H7 (cell line): ENCODE measurements around a stretch of chr12.

DNA sequence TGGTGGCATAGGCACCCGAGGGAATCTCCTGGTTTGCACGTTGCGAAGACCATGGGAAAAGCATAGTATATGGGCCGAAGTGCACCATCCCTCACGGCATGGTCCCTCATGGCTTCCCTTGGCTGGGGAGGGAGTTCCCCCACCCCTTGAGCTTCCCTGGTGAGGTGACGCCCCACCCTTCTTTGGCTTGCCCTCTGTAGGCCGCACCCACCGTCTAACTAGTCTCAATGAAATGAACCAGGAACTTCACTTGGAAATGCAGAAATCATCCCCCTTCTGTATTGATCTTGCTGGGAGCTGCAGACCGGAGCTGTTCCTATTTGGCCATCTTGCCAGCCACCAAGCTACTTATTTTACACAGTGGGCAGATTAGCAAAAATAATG, 21.2 kb upstream of the KCNJ8 start:
- RAMPAGE, long total RNA, result no peak

DNA sequence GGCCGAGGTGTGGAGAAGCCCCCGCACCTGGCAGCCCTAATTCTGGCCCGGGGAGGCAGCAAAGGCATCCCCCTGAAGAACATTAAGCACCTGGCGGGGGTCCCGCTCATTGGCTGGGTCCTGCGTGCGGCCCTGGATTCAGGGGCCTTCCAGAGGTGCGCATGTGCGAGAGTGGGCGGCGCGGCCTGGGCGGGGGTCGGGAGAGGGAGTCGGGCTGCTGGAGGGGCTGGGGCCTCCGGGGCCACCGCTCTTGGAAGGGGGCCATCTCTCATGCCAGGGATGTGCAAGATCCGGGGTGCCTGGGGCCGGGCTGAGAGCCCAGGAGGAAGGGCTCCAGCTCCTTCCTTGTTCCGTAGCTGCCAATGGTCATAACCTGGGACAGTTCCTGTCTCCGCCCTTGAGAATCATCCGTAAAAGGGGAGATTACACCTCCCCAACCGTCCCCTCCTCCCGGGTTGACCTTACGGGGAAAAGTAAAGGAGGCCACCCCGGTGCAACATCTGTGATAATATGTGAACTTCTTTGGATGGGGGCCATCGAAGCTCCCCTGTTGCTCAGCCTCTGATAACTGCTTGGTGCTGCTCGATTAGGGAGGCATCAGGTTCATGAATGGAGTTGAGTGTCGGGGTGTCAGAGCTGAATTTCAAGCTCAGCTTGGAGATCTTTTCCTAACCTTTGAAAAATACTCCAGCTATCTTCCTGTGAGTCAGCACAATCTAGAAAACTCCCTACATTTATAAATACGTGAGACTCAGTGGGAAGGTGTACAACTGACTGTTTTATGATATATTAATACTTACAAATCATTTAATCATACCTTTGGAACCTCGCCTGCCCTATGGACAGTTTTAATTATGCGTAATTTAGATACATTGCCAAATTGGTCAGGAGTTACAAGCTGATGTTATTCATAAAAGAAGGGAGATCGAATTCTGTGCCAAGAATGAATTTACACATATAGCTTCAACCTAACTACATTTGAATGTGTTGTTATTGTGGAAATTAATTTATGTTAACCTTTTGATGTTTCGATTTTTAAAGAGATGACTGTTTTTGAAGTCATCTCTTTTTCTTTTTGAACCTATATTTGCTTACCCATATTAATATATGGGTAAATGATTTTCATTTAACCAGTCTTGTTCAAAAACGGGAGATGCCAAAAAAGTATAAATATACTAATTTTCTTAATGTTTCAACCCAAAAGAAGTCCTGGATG, 799 bp downstream of the CMAS start:
- RAMPAGE, long total RNA, result no peak

DNA sequence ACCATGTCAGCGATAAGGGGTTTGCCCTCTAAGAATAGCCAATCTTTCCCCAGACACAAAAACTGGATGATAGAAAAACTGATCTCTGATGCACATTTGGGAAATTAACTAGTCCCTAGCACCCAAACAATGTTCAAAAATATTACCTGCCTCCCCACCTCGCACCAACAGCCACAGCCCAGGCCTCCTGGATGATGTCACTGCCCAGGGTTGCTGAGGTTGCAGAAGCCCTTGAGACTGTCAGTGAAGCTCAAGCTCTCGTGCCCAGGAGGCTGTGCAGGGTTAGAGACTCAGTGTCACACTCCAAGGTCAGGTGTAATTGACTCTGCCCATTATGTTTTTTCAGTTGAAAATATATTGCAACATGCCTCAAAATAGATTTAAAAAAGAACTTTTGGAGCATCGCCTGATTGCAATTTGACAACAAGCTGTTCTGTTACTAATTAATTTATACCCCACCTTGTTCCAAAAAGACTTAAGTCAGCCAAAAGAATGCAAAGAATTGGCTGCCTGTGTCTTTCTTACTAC, 72.2 kb downstream of the CMAS start:
- RAMPAGE, long total RNA, result no peak

- RAMPAGE, long total RNA, result no peak
Measured at GRCh38 chr12:22254963-22255588, 79.4 kb downstream of the ST8SIA1 start.

- RAMPAGE, long total RNA, result no peak
Measured at GRCh38 chr12:24551366-24551767, 397.5 kb downstream of the BCAT1 start.

DNA sequence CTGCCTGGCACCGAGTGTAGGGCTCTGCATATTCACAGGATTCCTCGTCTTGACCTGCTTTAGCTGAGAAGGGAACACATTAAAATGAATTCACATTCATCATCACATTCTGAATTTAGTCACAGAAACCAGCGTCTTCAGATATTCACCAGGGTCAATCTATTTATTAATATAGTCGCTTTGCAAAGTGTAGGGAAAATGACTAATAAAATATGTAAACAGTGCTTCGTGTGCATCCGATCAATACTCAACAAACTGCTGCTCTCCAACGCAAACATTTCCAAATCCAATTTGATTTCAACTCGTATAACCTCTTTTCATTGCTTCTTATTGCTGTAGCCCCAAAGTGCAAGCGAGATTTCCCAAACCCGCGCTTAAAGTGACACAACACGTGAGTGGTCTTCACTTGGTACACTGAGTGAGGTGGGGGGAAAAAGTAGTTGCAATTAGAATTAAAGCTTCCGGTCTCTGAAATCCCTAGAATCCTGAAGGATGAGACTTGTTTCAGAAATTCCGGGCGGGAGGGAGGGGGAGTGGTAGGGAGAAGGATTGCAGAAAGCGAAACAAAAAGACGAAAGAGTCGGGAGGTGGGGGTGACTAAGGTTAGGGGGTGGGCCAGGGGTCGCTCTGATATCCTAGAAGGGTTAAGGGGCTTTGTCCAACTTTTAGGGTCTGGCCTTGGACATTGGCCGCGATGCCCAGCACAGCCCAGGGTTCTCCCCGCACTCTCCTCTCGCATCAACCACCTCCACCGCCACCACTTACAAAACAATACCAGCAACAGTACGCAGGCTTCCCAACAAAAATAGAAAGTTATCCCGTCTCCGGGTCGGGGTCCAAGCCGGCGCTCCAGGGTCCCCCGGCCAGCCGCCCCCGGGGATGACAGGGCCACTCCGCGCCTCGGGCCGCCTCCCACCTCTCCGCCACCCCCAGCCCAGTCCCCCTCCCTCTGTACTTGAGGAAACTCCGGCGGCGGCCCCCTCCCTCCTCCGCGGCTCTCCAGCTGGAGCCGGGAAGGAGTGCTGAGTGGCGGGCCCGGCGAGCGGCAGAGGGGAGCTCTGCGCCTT, 387.4 kb downstream of the BCAT1 start:
- RAMPAGE, long total RNA, result no peak

DNA sequence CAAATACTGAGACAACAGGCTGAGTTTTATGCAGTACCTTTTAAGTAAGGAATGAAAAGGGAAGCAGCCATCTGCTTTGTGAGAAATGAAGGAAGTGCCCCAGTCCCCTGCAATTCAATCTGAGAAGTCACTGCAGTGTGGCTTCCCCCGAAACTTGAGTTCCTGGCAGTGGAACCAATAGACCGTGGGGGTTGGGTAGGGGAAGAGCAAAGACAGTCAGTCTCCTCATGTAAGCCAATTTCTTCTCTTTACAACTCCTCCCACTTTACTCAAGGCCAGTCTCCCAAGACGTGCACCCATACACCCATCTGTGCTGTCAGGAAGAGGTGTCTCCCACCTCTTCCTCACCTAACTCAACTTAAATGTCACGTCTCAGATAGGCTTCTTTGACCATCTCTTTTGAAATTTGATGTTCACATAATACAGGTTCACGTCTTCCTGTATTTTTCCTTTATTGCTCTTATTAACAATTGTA, 206.5 kb downstream of the BCAT1 start:
- RAMPAGE, long total RNA, result no peak

DNA sequence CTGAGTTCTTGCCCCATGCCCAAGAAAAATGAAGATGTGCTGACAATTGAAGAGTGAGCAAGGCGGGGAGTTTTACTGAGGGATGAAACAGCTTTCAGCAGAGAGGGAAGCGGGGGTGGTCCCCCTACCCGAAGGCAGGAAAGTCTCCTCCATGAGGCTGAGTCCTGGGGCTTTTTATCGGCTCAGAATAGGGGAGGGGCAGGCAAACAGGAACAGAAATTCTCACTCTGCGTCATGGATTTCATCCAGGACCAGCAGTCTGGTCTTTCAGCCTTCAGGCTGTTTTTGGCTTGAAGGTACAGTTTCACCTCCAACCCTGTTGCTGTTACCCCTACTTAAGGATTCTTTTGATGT, 3.0 kb upstream of the BCAT1 start:
- RAMPAGE, long total RNA, result no peak

GRCh38 chr12:25233553-25234134, 17.1 kb downstream of the KRAS start:
- RAMPAGE, long total RNA, result no peak

GRCh38 chr12:25249793-25250644, 710 bp downstream of the KRAS start:
- RAMPAGE, long total RNA, result no peak

GRCh38 chr12:25630504-25631013, 77.5 kb upstream of the LMNTD1 start:
- RAMPAGE, long total RNA, result no peak

DNA sequence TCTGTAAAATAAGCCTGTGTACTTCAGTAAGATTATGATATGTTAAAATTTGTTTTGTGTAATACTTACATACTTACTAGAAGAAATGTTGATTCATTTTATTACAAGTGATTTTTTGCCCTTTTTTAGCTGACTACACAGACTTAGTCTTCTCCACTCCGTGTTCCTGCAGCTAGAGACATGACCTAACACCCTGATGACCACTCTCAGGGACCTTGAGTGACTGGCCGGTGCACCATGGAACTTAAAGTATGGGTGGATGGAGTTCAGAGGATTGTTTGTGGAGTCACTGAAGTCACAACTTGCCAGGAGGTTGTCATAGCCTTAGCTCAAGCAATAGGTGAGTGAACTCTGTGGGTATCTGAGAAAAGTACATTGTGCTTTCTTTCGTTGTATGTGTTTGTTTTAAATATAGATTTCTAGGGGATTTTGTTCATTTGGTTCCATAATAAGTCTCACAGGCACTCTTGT, 69.7 kb downstream of the BHLHE41 start:
- RAMPAGE, long total RNA, result no peak

DNA sequence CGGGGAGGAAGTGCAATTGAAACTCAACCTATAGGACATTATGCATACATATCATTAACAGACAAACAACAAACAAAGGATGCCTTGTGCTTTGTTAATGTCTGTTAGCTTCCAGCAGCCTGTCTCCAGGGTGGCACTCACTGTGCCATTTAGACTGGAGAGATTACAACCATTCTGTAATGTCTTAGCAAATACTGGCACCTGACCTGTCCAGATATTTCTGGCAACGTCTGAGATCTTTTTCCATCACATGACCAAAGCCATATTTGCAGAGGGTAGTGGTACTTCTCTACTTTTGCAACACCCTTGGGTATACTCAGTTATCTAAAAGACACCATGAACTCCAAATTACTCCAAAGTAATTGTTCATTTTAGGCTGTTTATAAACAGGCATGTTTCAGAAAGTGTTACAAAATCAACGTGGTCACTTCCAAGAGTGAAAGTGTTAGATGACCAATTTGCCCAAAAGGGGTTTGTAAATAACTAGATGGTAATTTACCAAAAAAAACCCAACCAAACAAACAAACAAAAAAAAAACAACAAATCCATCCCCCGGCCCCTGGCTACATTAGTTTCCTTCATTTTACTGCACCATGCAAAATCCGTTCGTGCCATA, 11.5 kb downstream of the BHLHE41 start:
- RAMPAGE, long total RNA, result no peak

GRCh38 chr12:26230559-26231158, 35.3 kb downstream of the SSPN start:
- RAMPAGE, long total RNA, result no peak

DNA sequence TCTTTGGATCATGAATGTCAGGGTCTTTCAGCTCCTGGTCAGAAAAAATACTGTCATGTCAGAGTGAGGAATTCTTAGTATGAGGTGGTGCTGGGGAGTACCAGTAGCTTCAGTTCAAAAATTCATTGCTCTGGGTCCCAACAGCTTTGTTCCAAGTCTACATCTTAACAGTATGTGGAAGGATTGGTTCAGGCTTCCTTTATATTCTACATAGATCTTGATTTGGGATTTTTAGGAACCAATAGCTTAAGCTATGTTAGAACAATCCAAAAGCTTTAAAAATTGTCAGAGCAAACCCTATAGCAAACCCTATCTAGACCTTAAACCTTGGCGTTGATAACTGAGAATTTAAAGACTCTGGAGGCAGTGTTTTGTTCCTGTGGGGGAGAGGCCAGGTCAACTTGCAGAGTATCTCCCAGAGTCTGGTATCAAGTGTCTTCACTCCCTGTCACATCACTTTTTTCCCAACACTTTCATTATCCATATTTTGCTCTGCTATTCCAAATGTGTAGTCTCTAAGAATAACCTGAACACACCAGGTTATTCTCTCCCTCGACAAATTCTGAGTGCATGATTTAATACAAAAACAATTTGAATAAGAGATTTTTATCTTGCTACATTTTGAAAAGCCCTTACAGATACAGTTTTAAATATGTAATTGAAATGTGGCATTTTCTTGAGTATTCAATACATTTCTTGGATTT, 142.5 kb downstream of the SSPN start:
- RAMPAGE, long total RNA, result no peak

- RAMPAGE, long total RNA, result no peak
Measured at GRCh38 chr12:26596813-26597234, 236.2 kb downstream of the ITPR2 start.

DNA sequence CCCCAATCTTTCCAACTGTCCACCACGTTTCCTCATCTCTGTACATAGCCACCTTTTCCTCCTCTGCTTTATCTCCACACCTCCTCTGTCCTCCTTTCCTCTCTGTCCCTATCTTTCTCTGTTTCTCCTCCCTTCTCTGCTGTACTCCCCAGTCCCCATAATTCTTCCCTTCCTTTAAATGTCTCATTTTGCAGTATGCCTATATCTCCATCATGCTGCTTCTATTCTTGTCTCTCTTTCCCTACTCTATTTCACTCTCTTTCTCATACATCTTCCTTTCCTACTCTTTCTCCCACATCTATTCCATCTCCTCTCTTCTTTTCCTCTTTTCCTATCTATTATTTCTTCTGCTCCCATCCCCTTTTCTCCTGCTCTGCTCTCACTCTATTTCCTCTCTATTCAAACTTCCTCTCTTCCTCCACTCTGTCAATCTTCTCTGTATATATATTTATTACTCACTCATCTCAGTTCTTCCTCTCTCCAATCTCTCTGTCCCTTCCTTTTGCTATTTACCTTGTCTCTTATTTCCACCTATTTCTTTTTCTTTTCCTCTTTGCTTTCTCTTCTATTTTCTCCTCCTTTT, 232.5 kb downstream of the ITPR2 start:
- RAMPAGE, long total RNA, result no peak

DNA sequence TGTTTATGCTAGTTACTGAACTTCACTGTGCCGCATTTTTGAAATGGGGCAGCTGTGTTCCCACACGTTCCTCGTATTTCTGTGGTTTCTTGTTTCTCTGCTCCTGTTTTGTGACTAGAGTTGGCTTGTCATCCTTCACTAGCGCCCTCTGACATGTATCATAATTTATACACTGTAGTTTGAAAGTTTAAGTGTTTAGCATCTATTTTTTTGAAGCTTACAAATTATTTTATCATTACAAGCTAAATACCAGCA, 34.8 kb downstream of the ITPR2 start:
- RAMPAGE, long total RNA, result no peak

GRCh38 chr12:26834172-26834443, 1.1 kb upstream of the ITPR2 start:
- RAMPAGE, long total RNA, result no peak

GRCh38 chr12:26938826-26939214, 550 bp downstream of the FGFR1OP2 start:
- RAMPAGE, long total RNA, result no peak